Duodenum (tissue), 1 donor: ENCODE results near the genes RAPGEFL1, CCR7 and KRT12.

- PRO-cap, result bidirectional peak, plus-strand start at chr17:40099471, minus-strand start at chr17:40099145
These were observed 1.3 kb downstream of the NR1D1 start for GRCh38 chr17:40098912-40099674.

GRCh38 chr17:40123988-40124218, 2.1 kb downstream of the MSL1 start:
- PRO-cap, result no peak

- PRO-cap, result unidirectional peak, plus-strand start at chr17:40176601
These were observed 1.1 kb upstream of the RAPGEFL1 start for GRCh38 chr17:40176014-40176802.

- PRO-cap, result bidirectional peak, plus-strand start at chr17:40177517, minus-strand start at chr17:40177378
These were observed at the start of gene RAPGEFL1 for GRCh38 chr17:40176803-40177826. Gene RAPGEFL1 (plus strand): TSS chr17:40177470.

- PRO-cap, result no peak
These were observed 2.4 kb downstream of the RAPGEFL1 start for GRCh38 chr17:40179668-40180001.

- PRO-cap, result no peak
These were observed 3.4 kb downstream of the CDC6 start for GRCh38 chr17:40290798-40291730.

GRCh38 chr17:40317236-40317789, 8.3 kb downstream of the RARA start:
- PRO-cap, result no peak

GRCh38 chr17:40343512-40344249, 20.9 kb downstream of the GJD3 start:
- PRO-cap, result no peak

- PRO-cap, result no peak
These were observed 13.3 kb downstream of the GJD3 start for GRCh38 chr17:40351131-40351660.

DNA sequence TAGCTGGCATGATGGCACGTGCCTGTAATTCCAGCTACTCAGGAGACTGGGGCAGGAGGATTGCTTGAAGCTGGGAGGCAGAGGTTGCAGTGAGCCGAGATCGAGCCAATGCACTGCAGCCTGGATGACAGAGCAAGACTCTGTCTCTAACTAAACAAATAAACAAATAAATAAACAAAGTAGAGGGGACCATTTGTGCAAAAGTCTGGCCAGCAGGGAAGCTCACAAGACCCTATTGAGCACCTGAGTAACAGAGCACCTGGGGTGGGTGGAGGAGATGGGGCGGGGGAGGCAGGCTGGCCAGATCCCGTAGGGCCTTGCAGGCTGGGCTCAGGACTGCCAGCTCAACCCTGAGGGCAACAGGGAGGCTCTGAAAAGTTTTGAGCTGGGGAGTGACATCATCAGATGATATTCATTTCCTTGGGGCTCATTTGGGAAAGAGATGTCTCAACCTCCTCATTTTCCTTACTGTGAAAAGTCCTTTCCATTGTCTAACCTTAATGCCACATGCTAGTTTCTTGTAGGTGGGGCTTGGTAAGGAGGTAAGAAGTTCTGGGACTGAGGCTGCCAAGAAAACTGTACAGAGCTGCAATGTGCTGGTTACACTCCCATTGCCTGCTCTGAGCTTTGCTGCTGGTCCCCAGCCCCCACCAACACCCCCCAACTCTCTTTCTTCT, 3.8 kb downstream of the TNS4 start:
- PRO-cap, result no peak

DNA sequence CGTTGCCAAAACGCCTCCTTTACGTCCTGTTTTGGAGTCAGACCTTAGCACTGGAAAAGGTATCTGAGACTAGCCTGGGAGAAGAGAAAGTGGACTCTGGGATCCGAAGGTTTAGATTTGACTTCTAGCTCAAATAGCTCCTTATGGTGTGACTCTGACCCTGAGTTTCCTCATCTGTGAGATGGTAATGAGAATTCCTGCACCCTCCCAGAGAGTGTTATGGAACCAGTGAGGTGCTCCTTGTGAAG, 3.4 kb downstream of the TNS4 start:
- PRO-cap, result no peak

DNA sequence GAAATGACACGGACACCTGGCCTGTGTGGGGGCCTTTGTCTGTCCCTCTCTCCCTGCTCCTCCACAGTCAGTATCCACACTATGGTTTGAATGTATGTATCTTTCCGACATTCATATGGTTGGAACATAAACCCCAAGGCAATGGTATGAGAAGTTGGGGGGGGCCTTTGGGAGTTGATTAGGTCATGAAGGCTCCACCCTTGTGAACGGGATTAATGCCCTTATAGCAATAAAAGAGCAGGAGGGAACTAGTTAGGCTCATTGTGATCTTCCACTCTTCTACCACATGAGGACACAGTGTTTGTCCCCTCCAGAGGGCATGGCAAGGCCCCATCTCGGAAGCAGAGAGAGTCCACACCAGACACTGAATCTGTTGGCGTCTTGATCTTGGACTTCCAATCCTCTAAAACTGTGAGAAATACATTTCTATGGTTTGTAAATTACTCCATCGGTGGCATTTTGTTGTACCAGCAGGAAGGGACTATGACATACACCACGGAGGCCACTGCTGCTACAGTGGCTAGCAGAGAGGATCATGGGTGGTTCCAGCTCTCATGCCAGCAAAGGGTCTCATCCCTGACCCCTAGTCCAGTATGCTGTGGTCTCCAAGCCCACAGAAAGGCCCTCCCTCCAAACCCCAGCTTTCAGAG, 12.4 kb downstream of the CCR7 start:
- PRO-cap, result no peak

DNA sequence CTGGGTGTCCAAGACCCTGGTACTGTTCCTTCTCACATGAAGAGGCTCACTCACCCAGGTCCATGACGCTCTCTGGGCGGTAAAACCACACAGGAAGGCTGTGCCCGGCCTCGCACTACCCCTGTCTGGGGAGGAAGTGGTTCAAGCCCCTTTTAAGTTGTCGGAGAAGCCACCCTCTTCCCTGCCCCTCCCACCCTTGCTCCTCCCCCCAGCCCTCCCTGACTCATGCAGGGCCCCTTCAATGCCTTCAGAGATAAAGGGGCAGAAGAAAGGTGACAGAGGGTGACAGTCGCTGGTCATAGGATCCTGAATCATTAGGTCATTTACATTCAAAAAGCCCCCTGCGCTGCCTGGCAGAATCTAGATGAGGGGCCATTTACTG, at the start of gene CCR7:
Gene CCR7 (minus strand): TSS at position 127 of the 382 bp plus-strand sequence.
- PRO-cap, result unidirectional peak, minus-strand start at position 127 of the sequence

DNA sequence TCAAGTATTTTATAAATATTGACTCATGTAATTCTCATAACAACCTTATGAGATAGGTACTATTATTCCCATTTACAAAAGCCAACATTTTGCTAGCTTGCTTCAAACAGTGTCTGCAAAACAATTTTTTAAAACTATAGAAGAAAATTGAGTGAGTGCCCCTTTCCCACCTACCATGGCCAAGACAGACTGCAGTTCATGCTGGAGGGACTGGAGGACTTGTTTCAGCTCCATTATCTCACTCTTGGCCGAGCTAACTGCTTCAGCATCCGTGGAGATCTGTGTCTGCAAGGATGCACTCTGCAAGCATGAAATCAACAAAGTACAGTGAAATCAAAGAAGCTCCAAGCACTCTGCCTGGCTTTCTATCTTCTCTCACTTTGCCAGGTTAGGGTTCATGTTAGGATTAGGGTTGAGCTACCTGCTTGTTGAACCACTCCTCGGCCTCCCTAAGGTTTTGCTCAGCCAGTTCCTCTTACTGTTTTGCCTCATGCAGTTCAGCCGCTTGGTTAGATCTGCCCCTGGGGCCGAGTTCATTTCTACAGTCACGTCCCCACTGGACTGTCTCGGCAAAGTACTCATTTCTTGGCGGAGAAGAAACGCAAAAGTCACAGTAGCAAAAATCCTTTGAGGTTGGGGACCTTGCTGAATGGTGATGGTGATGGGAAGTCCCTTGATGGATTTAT, 16.1 kb upstream of the KRT24 start:
- PRO-cap, result no peak

DNA sequence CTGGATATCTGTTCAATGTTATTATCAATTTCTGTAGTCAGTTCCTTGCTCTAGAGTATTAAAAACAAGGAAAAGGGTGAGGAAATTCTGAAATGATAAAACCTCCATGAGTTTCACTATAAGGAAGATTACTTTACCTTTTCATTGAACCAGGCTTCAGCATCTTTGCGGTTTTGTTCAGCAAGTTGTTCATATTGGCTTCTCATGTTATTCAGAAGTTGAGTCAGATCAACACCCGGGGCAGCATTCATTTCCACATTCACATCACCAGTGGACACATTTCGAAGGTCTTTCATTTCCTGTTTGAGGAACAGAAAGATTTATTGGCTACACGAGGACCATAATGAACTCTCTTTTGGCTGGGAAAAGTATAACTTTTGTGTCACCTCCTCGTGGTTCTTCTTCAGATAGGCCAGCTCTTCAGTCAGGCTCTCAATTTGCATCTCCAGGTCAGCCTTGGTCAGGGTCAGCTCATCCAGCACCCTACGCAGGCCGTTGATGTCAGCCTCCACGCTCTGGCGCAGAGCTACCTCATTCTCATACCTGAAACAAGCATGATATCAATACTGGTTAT, 2.2 kb downstream of the KRT10 start:
- PRO-cap, result no peak

- PRO-cap, result no peak
These were observed 1.5 kb downstream of the KRT10 start for GRCh38 chr17:40820952-40821299.

- PRO-cap, result no peak
These were observed at the start of gene KRT12 for GRCh38 chr17:40867211-40867650. Gene KRT12 (minus strand): TSS chr17:40867223.

GRCh38 chr17:40899746-40900396, 14.8 kb upstream of the KRT20 start:
- PRO-cap, result no peak

GRCh38 chr17:40935892-40937064, 1.2 kb downstream of the KRT23 start:
- PRO-cap, result no peak

DNA sequence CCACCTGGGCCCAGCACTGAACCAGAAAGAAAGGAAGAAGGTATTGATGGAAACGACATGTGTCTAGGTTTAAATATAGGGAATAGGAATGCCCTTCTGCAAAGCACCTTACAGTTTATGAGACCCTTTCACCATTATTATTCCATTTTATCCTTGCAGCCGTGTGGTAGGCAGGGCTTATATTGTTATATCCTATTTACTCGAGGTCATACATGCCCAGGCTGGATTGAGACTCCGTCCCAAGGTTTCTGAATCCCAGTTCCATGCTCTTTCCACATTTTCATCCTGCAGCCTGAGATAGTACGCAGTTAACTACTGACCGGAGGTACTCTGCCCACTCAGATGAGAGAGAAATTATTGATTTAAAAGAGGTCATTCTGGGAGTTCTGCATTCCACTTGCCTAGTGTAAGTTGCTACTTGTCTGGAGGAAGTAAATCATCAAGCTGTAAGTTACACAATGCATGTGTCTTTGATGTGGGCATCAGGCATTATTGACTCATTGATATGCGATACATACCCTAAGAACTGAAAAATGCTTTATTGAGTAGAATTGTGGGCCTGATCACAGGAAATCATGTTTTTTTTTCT, 10.1 kb downstream of the KRT39 start:
- PRO-cap, result no peak